Camera-type eye (tissue), 1 donor: ENCODE results near the gene BIRC7.

- RAMPAGE, long total RNA, result no peak
These were observed 4.4 kb downstream of the TCFL5 start for GRCh38 chr20:62856987-62857812.

DNA sequence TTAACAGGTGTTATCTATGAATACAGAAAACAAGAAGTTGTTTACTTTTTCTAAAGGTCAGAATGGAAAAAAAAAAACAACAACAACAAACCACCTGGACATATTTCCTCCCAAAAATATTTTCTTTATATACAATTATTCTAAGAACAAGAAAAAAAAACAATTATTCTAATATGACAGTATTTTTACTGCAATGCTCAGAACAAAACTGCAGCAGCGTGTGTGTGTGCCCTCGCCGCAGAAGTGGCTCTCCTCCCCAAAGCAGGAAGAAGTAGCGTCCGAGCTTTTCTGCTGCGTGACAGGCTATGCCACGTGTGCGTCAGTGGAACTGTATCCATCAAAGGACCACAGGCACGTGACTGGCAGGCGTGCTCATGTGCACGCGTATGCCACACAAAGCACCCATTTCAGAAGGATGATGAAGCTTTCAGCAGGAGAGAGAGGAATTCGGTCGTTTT is 3.7 kb downstream of the TCFL5 start:
- RAMPAGE, long total RNA, result no peak

GRCh38 chr20:62872234-62872604 is 10.6 kb upstream of the TCFL5 start:
- RAMPAGE, long total RNA, result no peak

GRCh38 chr20:62878100-62878606 is 16.5 kb upstream of the TCFL5 start:
- RAMPAGE, long total RNA, result no peak

DNA sequence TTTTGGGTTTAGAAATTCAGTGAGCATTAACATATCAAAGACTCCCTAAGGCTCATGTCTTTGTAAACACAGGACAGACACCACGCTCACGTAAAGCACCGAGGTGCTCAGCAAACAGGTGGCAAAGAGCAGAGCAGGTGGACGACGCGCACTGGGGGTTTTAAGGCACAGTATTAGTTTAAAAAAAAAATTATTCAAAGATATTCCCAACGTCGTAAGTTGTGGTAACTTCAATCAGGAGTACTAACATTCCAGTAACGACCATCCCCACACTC is 22.3 kb upstream of the TCFL5 start:
- RAMPAGE, long total RNA, result no peak

- RAMPAGE, long total RNA, result no peak
These were observed 26.0 kb upstream of the TCFL5 start for GRCh38 chr20:62887519-62888069.

GRCh38 chr20:62909460-62910430 is 16.6 kb downstream of the DIDO1 start:
- RAMPAGE, long total RNA, result no peak

DNA sequence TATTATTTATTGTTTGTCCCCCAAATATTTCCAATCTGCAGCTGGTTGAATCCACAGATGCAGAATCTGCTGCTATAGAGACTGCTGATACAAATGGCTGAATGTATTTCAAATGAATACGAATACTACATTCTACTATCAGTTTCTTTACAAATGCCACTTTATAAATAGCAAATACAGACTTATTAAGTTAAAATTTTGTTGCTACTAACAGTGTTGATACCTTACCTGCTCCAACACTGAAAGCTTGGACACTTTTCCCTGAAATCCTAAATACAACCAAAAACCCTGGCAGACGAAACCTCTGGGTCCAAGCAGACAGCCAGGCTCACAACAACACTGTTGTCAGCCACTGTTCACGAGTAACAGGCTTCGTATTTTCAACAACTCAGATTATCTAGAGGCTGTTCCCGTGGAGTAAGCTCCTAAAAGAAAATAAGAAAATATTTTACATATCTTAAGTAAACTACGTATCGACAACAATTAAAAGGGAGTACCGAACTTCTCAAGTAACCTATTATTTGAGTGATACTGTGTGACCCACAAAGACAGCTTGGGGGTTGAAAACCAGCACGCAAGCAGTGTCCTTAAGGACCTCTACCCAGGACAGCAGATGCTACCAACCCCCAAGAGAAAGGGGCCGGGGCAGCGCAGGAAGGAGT is 12.2 kb downstream of the DIDO1 start:
- RAMPAGE, long total RNA, result no peak

DNA sequence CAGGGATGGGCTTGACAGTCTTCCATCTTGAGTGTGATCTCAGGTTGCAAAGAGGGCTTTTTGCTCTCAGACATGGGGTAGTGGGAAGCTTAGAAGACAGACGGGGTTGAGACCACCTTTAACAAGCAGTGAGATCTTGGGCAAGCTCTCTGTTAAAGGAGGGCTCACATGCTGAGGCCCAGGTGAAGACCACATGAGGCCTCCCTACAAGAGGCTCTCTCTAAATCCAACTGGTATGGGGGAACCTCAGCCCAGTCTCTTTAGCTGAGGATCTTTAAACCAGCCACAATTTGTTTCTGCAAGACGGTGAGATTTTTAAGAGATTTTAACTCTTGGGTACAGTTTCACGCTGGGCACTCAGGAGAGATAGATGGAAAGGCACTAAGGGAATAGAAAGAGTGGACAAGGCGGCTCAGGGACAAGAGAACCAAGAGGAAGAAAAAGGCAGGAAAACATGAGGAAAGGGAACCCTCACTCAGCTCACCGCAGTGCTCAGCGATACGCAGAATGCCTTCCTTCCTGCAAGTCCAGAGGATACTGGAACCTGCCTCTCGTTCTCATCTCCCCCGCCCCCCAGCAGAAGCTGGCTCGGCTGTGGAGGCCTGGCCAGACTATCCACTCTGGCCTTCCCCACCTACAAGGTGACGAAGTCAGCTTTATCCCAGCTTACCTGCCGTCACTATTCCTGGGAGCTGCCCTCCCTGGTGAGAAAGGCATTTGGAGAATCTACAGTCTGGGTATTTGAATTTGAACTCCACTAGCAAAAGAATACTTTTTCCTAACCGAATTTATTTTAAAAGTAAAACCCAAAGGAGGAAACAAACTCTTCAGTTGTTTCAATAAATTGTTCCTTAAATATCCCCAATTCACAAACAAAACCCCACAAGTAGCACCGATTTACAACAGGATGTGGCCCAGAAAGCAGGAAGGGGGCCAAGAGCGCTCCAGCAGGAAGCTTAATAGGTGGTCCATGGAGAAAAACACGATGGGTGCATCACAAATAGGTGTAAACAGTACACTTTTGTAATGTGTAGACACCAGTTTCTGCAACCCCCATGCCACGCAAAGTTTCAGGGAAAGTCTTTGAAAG is 1.9 kb upstream of the DIDO1 start:
- RAMPAGE, long total RNA, result no peak

GRCh38 chr20:62963515-62964186 is 11.1 kb downstream of the SLC17A9 start:
- RAMPAGE, long total RNA, result no peak

- RAMPAGE, long total RNA, result no peak
These were observed at the start of gene BIRC7 for GRCh38 chr20:63235600-63236055. Gene BIRC7 (plus strand): TSS chr20:63235905.

GRCh38 chr20:63370736-63371106 is 9.6 kb upstream of the CHRNA4 start:
- RAMPAGE, long total RNA, result no peak

DNA sequence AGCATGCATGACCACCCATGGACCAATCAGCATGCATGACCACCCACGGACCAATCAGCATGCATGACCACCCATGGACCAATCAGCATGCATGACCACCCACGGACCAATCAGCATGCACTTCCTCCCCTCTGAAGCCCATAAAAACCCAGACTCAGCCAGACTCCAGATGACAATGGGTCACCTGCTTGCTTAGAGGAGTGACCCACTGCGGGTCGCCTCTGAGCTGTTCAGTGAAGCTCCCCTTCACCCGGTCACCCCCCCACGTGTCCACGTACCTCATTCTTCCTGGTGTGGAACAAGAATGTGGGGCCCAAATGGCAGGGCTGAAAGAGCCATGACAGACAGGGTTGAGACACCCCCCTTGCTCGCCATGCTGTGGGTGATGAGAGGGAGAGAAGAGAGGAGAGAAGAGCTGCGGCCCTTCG is 18.8 kb upstream of the CHRNA4 start:
- RAMPAGE, long total RNA, result no peak

DNA sequence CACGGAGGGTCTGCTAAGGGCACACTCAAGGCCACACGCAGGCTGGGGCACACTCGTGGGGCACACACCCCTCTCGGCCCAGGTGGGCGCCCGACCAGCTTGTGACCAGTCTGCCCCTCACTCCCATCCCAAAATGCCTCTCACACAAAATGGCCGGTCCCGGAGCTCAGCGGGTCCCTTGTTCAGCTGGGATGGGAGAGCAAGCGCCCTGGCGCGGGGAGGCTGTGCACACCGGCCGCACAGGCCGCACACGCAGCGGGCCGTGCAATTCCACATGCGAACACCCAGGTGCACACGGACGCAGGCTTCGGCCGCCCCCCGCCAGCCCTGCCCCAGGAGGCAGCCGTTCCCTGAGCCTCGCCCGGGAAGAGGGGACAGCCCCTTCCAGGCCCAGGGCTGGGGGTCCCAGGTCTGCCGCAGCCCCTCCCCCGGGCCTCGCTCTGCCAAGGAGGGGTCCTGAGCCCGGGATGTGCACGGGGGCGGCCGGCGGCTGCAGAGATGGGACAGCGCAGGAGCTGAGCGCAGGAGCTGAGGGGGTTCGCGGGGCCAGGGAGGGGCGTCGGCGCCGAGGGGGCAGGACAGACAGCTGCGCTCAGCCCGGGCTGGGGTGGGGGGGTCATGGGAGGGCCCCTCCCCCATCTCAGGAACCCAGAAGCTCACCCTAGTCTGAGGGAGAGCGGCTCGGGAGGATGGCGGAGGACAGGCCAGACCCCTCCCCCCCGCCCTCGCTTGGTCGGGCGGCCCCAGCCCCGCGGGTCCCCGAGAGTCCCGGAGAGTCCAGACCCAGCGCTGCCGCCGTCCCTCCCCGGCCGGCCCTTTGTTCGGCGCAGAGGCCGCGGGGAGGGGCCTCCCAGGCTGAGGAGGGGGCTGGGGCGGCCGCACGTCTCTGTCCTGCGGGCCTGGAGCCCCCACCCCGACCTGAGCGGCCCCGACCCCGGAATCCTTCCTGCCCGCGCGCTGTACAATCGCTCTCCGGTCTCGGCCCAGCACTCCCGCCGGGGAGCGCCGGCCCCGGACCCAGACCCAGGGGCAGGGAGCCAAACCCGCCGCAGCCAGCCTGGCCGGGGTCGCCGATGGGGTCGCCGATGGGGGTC is 1.1 kb downstream of the KCNQ2 start:
- RAMPAGE, long total RNA, result no peak

GRCh38 chr20:63497445-63497868 is 1.4 kb downstream of the EEF1A2 start:
- RAMPAGE, long total RNA, result no peak

- RAMPAGE, long total RNA, result no peak
These were observed 1.6 kb upstream of the EEF1A2 start for GRCh38 chr20:63500518-63500848.

DNA sequence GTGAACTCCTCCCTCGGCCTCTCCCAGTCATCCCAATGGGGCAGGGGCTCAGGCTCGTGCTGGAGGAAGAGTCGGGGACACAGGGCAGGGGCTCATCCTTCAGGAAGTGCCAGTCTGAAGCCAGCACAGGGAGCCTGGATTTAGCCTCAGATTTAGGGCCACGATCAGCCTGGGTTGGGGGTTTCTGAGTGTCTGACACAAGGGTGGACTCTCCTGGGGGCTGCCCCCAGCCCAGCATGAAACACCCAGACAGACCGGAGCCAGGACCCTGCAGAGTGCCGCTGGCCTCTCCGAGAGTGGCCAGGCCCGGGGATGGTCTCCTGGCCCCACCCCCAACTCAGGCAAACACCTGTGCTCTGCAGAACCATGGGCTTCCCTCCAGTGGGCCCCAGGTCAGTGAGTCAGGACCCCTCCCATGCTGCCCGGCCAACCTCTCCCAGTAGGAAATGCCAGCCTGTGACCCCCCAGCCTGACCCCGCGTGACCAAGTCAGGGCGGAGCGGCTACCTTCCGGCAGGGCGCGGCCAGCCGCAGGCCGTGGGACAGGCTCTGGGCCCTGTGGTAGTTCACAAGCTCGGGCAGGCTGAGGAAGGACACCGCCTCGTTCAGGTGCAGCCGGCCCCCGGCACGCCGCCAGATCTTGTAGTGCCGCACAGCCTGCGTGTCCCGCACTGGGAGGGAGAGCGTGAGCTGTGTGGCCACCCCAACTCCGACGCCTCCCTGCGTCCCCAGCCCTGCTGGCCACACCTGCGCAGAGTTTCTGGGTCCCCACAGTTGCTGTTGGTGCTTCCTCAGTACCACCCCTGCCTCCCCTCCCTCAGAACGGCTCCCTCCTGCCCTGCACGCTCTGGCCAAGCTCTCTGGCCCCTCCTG is 3.3 kb downstream of the PTK6 start:
- RAMPAGE, long total RNA, result no peak

DNA sequence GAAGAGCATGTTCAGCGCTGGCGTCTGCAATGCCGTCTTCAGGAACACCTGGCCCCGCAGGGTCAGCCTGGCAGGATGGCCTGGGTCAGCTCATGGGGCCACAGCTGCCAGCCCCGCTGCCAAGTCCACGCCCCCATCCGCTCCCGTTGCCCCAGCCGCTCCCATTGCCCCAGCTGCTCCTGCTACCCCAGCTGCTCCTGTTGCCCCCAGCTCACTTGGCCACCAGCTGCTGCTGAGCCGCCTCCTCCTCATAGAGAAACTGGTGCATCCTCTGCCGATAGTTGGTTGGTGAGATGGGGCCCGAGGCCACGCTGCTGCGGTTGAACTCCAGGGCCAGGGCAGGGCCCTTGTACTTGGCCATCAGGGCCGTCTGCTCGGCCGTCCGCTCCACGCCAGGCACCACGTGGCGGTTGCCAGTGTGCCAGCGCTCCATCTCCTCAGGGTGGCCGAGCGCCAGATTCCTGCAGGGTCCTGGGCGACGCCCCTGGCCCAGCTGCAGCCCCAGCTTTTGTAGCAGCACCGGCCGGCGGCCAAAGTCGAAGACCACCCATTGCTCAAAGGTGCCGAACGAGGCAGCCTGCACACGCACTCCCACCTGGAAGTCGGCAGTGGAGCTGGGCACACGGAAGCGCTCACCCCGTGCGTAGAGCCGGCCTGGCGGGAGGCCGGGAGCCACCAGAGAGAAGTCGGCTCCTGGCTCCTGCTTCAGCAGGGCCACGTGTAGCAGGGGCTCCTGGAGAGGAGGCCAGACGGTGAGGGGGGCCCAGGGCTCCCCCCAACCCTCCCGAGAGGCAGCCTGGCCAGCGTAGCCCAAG is 4.9 kb downstream of the HELZ2 start:
- RAMPAGE, long total RNA, result no peak

- RAMPAGE, long total RNA, result no peak
These were observed 2.5 kb downstream of the GMEB2 start for GRCh38 chr20:63624344-63624768.

- RAMPAGE, long total RNA, result no peak
These were observed 1.1 kb downstream of the GMEB2 start for GRCh38 chr20:63625631-63626422.